LUHMES (cell line): ENCODE data around the genes TCF7L2 and NRAP.

GRCh38 chr10:112743149-112743835, 206.8 kb upstream of the TCF7L2 start:
- PRO-cap = no peak

DNA sequence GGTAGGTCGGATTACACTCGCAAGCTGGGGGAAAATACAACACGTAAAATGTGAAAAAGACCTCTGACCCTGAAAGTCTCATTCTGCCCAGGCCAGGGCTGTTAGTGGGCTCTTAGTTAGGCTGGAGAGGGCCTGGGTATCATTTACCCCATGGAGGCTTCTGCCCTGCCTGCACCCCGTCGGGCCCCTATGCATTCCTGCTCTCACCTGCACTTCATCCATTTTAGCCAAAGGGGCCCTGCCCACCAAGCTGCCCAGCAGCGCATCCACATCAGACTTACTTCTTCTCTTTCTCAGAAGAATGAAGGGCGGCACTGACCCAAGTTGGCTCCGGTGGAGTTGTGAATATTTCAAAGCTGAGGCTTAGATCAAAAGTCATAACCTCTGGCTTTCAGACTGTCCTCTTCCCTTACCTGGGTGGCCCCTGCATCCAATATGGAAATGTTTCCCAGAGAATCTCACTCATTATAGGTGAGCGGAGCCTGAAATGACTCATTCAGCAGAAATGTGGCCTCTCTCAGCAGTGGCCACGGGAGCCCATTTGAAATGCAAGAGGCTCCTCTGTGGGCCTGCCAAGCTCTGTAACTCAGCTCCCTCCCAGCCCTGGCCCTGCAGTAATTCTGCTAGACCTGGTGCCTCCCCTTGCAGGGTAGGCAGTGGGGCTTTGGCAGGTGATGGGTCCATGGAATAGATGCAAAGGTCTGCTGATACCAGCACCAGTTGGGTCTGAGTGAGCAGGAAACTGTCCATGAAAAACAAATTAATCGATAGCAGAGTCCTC, 117.6 kb upstream of the TCF7L2 start:
- PRO-cap = no peak

GRCh38 chr10:112949054-112949442, 999 bp upstream of the TCF7L2 start:
- PRO-cap = no peak

DNA sequence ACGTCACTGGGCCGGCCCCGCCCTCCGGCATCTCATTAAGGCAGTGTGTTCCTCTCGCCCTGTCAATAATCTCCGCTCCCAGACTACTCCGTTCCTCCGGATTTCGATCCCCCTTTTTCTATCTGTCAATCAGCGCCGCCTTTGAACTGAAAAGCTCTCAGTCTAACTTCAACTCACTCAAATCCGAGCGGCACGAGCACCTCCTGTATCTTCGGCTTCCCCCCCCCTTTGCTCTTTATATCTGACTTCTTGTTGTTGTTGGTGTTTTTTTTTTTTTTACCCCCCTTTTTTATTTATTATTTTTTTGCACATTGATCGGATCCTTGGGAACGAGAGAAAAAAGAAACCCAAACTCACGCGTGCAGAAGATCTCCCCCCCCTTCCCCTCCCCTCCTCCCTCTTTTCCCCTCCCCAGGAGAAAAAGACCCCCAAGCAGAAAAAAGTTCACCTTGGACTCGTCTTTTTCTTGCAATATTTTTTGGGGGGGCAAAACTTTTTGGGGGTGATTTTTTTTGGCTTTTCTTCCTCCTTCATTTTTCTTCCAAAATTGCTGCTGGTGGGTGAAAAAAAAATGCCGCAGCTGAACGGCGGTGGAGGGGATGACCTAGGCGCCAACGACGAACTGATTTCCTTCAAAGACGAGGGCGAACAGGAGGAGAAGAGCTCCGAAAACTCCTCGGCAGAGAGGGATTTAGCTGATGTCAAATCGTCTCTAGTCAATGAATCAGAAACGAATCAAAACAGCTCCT, at the start of gene TCF7L2:
Gene TCF7L2 (plus strand): TSS at position 62 of the 749 bp plus-strand sequence.
- PRO-cap = bidirectional peak, plus-strand start at position 159 of the sequence, minus-strand start outside the sequence; bidirectional peak, plus-strand start at position 635 of the sequence, minus-strand start at position 647 of the sequence

DNA sequence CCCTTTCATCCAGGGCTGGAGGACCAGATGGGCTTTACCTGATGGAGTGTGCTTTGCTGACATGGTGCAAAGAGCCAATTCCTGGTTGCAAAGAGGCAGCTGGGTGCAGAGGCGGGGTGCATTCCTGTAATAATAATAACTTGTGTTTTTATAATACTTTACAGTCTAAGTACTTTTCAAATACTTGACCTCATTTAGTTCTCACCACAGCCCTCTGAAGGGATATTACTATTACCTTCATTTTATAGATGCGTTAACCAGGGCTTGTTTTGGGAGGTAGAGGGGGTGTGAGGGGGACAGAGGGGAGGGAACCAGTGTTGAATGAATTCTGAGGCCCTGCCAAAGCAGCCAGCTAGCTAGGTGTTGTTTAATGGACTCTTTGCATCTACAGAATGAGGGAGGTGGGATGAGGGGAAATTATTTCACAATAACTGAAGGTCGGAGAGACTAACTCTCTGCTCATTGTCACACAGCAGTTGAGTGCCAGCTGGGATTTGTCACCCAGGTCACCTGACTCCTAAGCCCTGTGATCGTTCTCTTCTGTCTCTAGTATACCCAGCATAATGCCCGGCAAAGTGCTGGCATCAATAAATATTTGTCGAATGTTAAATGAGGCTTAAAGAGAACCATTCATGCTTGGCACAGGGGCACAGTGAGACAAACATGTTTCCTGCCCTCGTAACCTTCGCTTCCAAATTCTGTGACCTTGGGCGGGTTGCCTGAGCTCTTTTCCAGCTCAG, 70.6 kb downstream of the TCF7L2 start:
- PRO-cap = no peak

DNA sequence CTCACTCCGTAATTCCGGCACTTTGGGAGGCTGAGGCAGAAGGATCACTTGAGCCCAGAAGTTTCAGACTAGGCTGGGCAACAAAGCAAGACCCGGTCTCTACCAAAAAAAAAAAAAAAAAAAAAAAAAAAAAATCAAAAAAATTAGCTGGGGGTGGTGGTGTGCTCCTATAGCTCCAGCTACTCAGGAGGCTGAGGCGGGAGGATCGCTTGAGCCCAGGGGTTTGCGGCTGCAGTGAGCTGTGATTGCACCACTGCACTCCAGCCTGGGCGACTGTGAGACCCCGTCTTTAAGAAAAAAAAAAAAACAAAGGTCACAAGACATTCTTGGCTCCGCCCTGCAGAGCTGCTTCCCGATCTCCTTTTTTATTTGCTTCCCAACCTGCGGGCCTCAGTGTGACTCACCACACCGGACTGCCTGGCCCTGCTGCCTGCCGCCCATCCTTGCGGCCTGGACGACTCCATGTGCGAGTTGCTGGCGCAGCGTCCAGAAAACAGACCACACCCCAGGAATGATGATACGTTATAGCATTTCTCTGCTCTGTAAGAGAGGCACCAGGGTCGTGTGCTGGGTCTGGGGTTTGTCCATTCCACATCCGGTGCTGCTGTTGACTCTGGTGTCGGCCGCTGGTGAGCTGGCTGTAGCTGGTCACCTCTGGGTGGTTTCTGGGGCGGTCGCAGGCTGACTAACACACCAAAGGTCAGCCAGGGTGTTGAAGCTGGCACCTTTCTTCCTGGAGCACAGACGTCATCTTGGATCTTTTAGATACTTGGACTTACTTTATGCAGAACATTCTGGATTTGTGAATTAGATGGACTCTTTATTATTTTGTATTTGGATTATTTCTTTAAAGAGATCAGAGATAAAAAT, 123.6 kb downstream of the TCF7L2 start:
- PRO-cap = no peak

DNA sequence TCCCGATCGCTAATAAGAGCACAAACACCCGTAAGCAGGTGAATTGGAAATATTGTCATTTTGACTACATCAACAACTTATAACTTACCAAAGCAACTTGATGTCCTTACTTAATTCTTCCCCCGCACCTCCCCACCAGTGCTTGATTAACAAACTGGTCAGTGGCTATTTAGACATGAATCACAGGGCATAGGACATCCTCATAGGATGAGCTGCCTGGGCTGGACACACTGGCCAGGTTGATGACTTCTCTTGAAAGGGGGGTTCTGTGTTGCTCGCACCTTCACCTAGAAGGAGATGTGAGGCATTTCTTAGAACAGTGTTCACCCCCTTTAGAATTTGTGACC, 163.2 kb downstream of the TCF7L2 start:
- PRO-cap = no peak

DNA sequence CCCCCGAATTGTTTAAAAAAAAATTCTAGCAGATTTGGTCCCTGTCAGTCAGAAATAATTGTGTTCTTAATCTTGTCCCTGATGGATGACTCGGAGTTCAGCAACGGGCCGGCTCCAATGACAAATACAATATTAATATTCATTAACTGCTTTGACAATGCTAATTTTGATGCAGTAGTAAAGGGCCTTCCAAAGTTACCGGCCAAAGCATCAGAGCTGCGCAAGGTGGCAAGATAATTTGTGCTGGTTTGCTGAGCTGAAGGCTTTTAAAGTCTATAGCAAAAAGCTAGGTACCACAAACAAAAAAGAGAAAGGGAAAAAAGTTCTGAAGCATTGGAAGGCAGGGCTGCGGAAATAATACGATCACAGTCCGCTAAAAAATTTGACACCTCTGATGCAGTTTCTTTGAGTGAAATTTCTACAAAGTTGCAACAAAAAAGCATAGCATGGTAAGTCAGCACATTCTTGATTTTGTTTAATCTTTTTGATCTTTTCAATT, 175.5 kb downstream of the TCF7L2 start:
- PRO-cap = no peak

- PRO-cap = no peak
Observed at GRCh38 chr10:113131478-113132260, 181.6 kb downstream of the TCF7L2 start.

- PRO-cap = no peak
Observed at GRCh38 chr10:113592871-113593623, 40.2 kb downstream of the HABP2 start.

DNA sequence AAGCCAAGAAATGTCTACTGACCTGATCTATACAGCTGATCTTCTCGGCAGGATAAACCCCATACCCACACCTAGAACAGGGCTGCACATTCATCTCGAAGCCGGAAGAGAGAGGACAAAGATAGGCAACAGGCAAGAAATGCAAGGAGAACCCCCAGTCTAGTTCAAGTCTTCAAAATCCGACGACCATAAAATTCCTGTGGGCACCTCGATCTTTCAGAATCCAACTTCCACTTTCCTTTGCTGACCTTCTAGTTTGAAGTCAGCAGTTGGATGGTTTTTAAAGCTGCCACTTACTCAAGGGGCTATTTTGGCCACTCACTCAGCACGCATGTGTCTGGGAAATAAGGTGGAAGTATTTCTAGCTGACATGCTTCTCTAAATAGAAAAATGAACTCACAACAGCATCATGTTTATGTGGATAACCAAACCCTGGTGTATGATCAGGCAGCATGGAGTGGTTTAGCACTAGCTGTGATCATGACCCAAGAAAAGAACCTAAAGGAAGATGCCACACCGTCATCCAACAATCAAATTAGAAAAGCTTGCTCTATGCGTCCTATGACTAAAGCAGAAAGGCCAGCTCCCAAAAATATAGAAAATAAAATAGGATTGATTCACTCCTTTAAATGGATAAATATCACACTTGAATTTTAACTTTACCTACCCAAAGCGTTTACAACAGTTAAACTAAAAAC, at the start of gene NRAP:
Gene NRAP (minus strand): TSS at position 253 of the 698 bp plus-strand sequence.
- PRO-cap = no peak

- PRO-cap = no peak
Observed at GRCh38 chr10:113876329-113877442, 22.2 kb downstream of the NHLRC2 start.

GRCh38 chr10:114045025-114045882, 1.6 kb downstream of the ADRB1 start:
- PRO-cap = no peak

- PRO-cap = no peak
Observed at GRCh38 chr10:114239907-114240348, 874 bp downstream of the VWA2 start.

GRCh38 chr10:114428102-114428356, 23.7 kb upstream of the AFAP1L2 start:
- PRO-cap = no peak

GRCh38 chr10:114432875-114433809, 28.8 kb upstream of the AFAP1L2 start:
- PRO-cap = unidirectional peak, plus-strand start at chr10:114433739

GRCh38 chr10:114472100-114472639, 67.9 kb upstream of the AFAP1L2 start:
- PRO-cap = no peak

GRCh38 chr10:114495466-114495988, 91.2 kb upstream of the AFAP1L2 start:
- PRO-cap = no peak

DNA sequence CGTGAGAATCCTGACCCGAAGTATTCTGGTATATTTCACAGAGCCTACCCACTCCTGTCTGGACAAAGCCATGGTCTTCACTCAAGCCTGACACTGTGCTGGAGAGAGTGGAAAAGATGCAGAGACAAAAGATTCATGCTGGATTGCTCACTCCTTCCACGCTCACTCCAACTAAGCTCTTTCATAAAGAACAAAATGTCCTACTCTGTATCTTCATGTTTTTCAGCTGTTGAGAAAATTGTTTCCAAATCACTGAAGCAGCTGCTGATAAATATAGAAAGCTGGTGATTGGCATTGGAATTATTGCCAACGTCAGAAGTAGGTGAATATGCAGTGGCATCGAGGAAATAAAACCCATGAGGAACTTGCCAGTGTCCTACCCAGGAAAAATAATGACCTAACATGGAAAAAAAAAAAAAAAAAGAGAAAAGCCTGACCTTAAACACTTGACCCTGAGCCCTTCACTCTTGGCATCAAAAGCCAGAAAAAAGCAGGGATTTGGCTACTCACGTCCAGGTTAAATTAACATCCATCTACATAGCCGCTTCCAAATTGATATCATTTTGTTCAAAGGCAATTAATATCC, 105.9 kb downstream of the ABLIM1 start:
- PRO-cap = no peak

DNA sequence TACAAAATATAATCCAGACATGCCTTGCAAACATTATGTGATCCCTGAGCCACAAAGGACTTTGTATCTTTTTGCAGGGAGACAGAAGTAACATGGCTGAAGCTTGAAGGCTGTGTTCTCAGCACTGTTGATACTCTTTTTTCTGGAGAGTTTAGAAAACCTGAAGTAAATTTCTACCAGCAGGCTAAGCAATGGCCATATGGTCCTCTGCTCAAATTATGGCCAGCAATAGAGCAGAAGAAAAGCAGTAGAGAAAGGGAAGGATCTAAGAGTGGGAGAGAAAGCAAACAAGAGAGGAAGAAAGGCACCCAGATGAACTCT, 98.5 kb downstream of the ABLIM1 start:
- PRO-cap = no peak